Measurements from ENCODE around the genes ZNF30, USF2 and UPK1A.

DNA sequence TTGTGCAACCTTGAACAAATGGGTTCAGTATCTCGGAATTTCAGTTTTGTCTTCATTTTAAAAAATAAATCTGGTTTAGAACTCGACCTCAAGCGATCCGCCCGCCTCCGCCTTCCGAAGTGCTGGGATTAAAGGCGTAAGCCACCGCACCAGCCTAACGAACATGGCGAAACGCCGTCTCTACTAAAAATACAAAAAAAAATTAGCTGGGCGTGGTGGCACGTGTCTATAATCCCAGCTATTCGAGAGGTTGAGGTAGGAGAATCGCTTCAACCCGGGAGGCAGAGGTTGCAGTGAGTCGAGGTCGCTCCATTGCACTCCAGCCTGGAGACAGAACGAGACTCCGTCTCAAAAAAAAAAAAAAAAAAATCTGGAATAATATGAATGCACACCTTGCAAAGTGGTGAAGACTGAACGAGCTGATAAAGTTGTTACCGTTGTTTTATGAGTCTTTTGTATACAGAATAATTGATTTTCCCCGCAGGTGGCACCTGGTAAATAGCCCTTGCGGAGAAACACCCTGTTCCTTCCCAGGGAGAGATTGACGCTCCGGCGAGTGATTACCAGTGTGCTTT is 691 bp downstream of the ZNF302 start:
- PRO-cap = no peak

GRCh38 chr19:34926680-34927562 is at the start of gene ZNF30:
TSS of gene ZNF30 (plus strand) at chr19:34926903.
- PRO-cap = bidirectional peak, plus-strand start at chr19:34926910, minus-strand start at chr19:34926833; unidirectional peak, minus-strand start at chr19:34927214

DNA sequence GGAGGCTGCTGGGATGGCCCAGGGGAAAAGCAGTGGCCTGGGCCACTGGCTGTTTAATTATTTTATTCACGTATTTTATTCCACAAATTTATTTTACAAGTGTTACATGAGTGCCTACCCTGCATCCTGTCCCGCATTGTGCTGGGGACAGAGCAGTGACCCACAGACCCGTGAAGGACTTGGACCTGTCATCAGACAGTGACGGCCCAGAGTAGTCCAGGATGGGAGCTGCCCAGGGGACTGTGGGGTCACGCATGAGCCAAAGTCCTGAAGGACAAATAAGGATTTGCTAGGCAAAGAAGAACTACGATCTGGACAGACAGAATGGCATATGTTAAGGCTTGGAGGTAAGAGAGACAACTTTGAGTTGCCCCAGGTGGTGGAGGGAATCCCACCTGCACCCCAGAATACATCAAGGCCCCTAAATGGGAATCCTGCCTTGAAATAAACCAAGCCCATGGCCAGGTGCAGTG is 5.5 kb downstream of the GRAMD1A start:
- PRO-cap = no peak

DNA sequence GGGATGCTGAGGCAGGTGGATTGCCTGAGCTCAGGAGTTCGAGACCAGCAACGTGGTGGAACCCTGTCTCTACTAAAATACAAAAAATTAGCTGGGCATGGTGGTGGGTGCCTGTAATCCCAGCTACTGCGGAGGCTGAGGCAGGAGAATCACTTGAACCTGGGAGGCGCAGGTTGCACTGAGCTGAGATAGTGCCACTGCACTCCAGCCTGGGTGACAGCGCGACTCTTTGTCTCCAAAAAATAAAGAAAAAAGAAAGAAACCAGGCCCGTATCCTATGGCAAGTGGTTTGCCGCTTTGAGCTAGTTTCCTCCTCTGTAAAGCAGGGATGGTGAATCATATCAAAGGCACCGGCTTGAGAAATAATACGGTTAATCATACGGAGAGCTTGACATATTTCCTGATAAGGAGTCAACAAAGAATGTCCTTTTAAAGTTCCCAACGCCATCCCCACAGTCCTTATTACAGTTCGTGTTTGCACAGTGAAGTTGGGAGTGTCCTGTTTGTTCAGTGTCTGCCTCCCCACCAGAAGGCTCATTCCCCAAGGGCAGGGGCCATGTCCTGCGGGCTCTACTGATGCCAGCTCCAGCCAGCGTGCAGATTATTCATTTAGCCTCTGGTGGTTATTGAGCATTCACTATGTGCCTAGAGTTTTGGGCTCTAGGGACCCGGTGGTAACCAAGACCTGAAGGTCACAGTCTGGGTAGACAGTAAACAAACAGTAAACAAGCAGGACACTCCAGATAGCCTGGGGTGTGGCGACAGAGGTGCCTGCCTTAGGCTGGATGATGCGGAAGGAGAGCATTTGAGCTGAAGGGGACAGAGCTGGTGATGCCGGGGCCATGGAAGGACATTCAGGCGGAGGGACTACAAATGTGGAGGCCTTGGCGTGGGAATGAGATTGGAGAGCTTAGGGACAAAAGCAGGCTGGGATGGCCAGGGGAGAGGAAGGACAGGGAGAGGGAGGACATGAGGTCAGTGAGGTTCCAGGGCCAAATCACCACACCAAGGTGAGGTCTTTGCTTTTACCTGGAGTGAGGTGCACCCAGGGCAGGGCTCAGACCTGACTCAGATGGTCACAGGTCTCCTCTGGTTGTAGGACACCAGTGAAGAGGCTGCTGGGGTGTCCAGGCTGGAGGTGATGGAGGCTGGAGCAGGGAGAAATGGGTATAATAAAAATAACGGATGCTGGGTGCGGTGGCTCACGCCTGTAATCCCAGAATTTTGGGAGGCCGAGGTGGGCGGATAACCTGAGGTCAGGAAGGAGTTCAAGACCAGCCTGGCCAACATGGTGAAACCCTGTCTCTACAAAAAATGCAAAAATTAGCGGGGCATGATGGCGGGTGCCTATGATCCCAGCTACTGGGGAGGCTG is 6.5 kb downstream of the GRAMD1A start:
- PRO-cap = no peak

GRCh38 chr19:35042029-35042817 is 702 bp downstream of the HPN start:
- PRO-cap = unidirectional peak, minus-strand start at chr19:35042557

DNA sequence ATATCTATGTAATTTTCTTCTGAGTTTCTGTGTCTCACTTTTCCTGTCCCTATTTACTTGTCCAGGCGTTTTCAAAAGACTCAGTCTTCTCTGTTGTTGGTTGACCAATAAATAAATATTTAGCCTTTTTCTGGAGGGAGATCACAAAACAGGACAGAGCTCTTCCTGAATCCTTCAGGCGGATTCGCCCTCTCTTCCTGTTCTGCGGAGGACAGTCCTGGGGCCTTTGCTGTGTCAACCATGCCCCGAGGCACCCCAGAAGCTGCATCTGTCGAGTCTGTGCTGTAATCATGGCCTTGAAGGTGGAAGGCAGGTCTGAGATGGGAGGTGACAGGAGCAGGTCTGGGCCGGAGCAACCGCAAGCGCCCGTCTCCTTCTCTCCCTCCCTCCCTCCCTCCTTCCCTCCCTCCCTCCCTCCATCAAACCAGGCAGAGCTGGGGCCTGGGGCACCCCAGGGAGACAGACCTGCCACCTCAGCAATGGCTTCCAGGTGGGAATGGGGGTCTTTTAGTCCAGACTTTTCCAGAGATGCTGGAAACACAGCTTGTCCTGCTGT is 4.7 kb upstream of the FXYD3 start:
- PRO-cap = no peak

DNA sequence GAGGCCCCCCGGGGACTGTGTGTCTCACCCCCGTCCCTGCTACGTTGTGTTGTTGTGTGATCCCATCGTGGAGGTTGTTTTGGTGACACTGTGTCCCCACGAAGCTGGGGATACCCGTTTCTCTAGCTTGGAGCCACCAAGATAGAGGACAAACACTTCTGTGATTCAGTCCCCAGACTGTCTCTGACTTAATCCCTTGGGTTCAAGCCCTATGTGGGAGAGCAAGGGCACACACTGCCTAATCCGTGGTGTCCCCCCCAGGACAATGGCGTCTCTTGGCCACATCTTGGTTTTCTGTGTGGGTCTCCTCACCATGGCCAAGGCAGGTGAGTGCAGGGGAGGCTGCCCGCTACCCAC is 1.2 kb downstream of the FXYD1 start:
- PRO-cap = no peak

DNA sequence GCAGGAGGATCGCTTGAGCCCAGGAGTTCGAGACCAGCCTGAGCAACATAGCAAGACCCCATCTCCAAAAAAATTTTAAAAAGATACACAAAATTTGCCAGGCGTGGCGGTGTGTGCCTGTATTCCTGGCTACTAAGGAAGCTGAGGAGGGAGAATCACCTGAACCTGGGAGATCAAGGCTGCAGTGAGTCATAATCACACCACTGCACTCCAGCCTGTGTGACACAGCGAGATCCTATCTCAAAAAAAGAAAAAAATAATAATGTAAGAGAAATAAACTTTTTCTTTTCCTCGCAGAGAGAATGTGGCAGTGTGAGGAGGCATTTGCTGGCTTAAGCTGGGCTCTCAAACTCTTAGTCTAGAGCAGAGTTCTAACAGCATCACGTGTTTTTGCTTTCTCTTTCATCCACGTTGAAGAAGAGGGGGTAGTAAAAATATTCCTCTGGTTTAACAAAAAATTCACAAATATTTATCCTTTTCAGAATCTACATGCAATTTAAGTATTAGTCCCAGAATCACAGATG is 21.0 kb downstream of the FAM187B start:
- PRO-cap = no peak

DNA sequence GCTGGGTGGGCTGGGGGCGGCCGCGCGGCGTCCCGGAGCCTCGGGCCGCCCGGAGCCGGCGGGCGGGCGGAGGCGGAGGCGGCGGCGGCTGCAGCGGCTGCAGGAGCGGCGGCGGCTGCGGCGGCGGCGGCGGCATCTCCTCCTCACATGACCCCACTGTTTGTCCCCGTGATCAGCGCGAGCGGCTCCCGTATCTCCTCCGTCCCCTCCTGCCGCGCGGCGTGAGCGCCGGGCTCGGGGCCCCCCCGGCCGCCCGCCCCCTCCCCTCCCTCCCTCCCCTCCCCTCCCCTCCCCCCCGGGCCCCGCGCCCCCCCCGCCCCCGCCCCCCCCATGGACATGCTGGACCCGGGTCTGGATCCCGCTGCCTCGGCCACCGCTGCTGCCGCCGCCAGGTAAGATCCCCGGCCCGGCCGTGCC is at the start of gene USF2:
Gene USF2 (plus strand): TSS at position 191 of the 417 bp plus-strand sequence.
- PRO-cap = bidirectional peak, plus-strand start at position 191 of the sequence, minus-strand start at position 149 of the sequence; bidirectional peak, plus-strand start at position 341 of the sequence, minus-strand start at position 236 of the sequence

- PRO-cap = no peak
Measured at GRCh38 chr19:35270277-35270961, 1.7 kb downstream of the USF2 start.

- PRO-cap = no peak
Measured at GRCh38 chr19:35293401-35293686, 1.4 kb downstream of the MAG start.

- PRO-cap = no peak
Measured at GRCh38 chr19:35430257-35430855, 17.7 kb upstream of the FFAR2 start.

DNA sequence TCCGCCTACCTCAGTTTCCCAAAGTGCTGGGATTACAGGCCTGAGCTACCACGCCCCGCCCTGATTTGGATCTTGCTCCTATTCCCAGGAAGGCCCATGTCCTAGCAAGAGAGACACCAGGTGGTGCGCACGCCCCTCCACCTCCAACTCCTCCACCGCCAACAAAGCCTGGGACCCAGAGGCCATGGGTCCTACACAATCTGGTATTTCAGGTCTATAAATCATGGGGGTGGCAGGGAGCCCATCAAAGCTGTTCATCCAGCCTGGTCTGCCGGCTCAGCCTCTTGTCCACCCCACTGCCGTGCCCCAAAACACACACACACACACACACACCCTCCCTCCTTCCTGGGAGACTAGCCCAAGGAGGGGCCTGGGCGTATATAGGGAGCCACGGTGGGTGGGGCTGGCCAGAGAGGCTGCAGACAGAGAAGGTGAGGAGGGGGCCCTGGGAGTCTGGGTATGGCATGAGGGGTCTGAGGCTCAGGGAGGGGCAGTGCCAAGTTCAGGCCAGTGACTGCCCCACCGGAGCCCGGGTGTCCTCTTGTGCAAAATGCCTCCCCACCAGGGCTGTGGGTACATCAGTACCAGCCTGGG is at the start of gene UPK1A:
Gene UPK1A (plus strand): TSS at position 410 of the 594 bp plus-strand sequence.
- PRO-cap = no peak

- PRO-cap = no peak
Measured at GRCh38 chr19:35715795-35716408, 1.9 kb upstream of the KMT2B start.

DNA sequence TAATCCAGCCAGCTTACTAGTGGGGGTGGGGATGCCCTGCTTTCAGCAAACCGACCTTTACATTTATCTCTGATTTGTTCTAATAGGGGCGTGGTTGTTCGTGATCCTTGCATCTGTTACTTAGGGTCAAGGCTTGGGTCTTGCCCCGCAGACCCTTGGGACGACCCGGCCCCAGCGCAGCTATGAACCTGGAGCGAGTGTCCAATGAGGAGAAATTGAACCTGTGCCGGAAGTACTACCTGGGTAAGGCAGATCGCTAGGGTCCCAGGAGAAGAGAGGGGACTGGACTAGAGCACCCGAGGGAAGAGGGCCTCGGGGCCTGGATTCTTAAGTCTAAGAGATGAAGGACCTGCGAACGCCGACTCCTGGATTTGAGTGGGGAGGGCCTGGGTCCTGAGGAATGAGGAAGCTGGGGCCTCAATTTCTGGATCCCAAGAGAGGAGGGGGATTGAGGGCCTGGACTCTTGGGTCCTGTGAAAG is 338 bp downstream of the PSENEN start:
- PRO-cap = no peak

- PRO-cap = no peak
Measured at GRCh38 chr19:35746316-35746559, 787 bp downstream of the PSENEN start.

GRCh38 chr19:35784274-35785526 is 9.3 kb downstream of the ARHGAP33 start:
- PRO-cap = no peak

DNA sequence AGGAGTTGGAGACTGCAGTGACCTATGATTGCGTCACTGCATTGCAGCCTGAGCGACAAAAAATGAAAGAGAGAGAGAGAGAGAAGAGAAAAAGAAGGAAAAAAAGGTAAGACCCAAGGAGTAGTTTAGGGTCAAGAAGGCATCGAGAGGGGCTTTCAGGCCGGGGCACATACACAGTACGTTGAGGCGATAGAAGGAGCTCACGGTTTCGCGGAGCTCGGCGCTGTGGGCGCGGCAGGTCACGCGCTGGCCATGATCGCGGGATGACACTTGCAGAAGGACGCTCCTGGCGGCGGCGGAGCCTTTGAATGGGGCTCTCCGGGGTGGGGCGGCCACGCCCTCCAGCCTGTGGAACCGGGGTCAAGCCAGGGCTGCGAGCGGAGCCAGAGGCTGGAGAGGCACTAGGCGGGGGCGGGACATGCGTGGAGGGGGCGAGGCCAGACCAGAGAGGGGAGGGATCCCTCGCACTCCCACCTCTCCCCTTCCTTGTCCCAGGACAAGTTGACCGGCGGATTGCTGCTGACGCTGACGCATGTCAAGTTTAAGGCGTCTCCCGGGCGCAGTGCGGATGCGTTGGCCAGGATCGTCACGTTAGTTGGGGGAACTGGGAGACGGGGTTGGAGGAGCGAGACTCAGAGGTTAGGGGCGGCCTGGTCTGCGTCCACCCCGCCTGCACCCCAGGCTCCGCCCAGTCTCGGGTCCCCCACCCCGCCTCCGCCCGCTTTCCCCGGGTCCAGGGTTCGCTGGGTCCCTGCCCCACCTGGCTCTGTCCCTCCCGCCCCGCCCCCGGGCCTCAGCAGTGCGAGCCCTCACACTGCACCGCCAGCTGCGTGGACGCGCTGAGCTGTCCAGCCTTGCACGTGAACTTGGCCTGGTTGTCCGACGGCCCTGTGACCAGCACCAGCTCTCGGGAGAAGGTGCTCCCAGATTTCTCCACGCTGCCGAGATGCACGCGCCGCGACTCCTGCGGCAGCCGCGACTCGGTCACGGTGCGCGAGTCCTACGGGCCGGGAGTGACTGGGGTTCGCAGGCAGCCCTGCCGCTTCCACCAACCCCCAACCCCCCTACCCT is 6.8 kb downstream of the NPHS1 start:
- PRO-cap = no peak

- PRO-cap = no peak
Measured at GRCh38 chr19:35898218-35898582, 4.1 kb upstream of the HCST start.

DNA sequence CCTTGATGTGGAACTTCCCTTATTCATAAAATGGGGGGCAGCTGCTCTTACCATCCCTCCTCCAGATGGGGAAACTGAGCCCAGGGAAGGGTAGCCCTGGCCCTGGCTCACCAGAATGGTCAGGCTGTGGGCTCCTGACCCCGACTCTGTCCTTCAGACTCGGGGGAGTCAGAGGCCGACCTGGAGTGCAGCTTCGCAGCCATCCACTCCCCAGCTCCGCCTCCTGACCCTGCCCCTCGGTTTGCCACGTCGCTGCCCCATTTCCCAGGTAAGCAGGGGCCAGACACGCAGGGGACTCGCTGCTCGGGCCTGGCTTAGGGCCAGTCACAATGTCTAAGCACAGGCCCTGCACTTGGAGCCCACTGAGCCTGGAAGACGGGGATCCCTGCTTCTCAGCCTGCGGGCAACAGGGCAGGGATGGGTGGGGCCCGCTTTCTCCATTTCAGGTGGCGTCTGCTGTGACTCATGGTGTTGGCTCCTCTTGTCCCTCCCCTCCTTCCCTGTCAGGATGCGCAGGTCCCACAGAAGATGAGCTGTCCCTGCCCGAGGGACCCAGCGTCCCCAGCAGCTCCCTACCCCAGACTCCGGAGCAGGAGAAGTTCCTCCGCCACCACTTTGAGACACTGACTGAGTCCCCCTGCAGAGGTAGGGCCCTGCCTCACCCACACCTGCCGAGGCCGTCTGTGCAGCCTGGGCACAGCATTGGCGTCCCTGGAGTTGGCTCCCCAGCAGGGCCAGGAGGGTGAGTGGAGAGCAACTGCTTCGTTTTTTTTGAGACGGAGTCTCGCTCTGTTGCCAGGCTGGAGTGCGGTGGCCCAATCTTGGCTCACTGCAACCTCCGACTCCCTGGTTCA is 9.2 kb upstream of the OVOL3 start:
- PRO-cap = no peak

Measured in bile duct (tissue), 1 donor.